Right lobe of liver (tissue), 4 donors: ENCODE measurements around the genes AMN, CDC42BPB, EXOC3L4 and MARK3.

- PRO-cap, 4 experiments = peak in 2 of 4 experiments; most common plus-strand start chr14:102872140 (in 1); most common minus-strand start chr14:102871933 (in 1)
- RAMPAGE, long total RNA, 2 experiments = no peak in any of the 2 experiments
Observed at GRCh38 chr14:102871552-102872503, 50.6 kb upstream of the AMN start.

DNA sequence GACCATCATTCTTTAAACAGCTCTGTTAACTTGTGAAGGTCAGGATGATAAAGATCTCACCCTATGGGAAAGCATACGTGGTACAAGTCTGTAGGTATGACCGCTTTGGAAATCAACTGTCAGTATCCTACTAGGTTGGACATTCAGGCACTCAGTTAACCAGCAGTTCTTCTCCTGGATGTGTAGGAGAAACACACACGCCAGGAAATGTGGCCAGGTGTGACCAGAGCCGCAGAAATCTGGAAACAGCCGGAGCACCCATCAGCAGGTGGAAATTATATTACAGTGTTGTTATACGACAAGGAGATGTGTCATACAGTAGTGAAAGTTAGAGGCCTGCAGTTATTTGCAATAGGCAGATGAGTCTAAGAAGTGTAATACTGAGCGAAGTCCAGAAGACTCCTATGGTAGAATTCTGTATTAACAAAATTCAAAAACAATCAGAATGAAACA, 39.5 kb upstream of the AMN start:
- PRO-cap, 4 experiments = no peak in any of the 4 experiments
- RAMPAGE, long total RNA, 2 experiments = no peak in any of the 2 experiments

- PRO-cap, 4 experiments = peak in 2 of 4 experiments; most common plus-strand start chr14:102922681 (in 1)
- RAMPAGE, long total RNA, 2 experiments = start-site peak on the plus strand in 2 of 2 experiments, at chr14:102922635-102922683 at its widest, 19 to 27 reads per replicate
Observed at GRCh38 chr14:102922057-102923193, at the start of gene AMN. TSS of gene AMN (plus strand) at chr14:102922663.

- PRO-cap, 4 experiments = no peak in any of the 4 experiments
- RAMPAGE, long total RNA, 2 experiments = start-site peak on the minus strand in 1 of 2 experiments, at chr14:102974018-102974152 at its widest, 48 reads per replicate
Observed at GRCh38 chr14:102973625-102974293, 51.3 kb downstream of the AMN start.

DNA sequence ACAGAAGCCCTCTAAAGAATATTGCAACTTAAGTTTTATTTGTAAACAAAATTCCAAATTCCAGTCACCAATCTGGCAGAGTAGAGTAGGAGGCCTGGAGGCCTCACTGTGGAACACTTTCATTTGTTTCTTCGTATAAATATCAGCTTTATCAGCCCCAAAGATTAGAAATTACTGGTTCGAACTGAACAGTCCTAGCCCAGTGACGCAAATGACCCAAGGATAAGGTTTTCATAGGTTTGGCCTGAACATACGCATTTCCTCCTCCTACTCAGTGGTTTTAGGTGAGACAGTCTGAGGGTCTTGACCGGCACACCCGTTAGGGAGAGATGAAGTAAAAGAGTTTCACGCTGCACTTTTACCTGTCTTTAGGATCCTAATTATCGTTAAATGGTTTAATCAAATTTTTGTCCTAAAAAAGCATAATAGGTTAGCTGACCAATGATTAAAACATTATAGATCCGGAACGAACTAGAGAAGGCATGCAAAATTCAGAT, 1.6 kb downstream of the CDC42BPB start:
- PRO-cap, 4 experiments = peak in 4 of 4 experiments; most common plus-strand start position 287 of the sequence (in 3); most common minus-strand start position 125 of the sequence (in 2)
- RAMPAGE, long total RNA, 2 experiments = no peak in any of the 2 experiments

- PRO-cap, 4 experiments = peak in 4 of 4 experiments; most common plus-strand start chr14:103057841 (in 4); most common minus-strand start chr14:103057498 (in 3)
- RAMPAGE, long total RNA, 2 experiments = no peak in any of the 2 experiments
Observed at GRCh38 chr14:103056891-103058066, at the start of gene CDC42BPB. TSS of gene CDC42BPB (minus strand) at chr14:103057549.

GRCh38 chr14:103094423-103095125, at the start of gene EXOC3L4:
TSS of gene EXOC3L4 (plus strand) at chr14:103094725.
- PRO-cap, 4 experiments = peak in 4 of 4 experiments; most common plus-strand start chr14:103094964 (in 3); most common minus-strand start chr14:103094507 (in 4)
- RAMPAGE, long total RNA, 2 experiments = start-site peak on the plus strand in 2 of 2 experiments, at chr14:103094655-103094746 at its widest, 40 to 53 reads per replicate

GRCh38 chr14:103125777-103126626, 2.7 kb downstream of the TNFAIP2 start:
- PRO-cap, 4 experiments = peak in 3 of 4 experiments; most common minus-strand start chr14:103126075 (in 3)
- RAMPAGE, long total RNA, 2 experiments = no peak in any of the 2 experiments

- PRO-cap, 4 experiments = peak in 4 of 4 experiments; most common plus-strand start chr14:103213601 (in 3); most common minus-strand start chr14:103213338 (in 1)
- RAMPAGE, long total RNA, 2 experiments = no peak in any of the 2 experiments
Observed at GRCh38 chr14:103213283-103213781, 90.1 kb downstream of the TNFAIP2 start.

DNA sequence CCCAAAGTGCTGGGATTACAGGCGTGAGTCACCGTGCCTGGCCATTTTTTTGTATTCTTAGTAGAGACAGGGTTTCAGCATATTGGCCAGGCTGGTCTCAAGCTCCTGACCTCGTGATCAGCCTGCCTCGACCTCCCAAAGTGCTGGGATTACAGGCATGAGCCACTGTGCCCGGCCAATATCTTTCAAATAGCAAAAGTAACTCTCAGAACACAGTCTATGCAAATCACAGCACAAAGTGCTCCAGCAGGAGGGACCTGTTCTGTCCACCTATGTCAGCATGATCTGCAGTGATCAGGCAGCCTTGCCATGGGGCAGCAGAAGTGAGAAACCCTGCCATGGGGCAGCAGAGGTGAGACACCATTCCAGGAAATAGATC, 78.6 kb upstream of the EIF5 start:
- PRO-cap, 4 experiments = peak in 2 of 4 experiments; most common plus-strand start position 320 of the sequence (in 1); most common minus-strand start position 282 of the sequence (in 2)
- RAMPAGE, long total RNA, 2 experiments = no peak in any of the 2 experiments

- PRO-cap, 4 experiments = peak in 4 of 4 experiments; most common plus-strand start chr14:103285282 (in 3); most common minus-strand start chr14:103284982 (in 4)
- RAMPAGE, long total RNA, 2 experiments = no peak in any of the 2 experiments
Observed at GRCh38 chr14:103284803-103285440, 49.1 kb upstream of the EIF5 start.

- PRO-cap, 4 experiments = no peak in any of the 4 experiments
- RAMPAGE, long total RNA, 2 experiments = no peak in any of the 2 experiments
Observed at GRCh38 chr14:103335785-103336226, 1.8 kb downstream of the EIF5 start.

DNA sequence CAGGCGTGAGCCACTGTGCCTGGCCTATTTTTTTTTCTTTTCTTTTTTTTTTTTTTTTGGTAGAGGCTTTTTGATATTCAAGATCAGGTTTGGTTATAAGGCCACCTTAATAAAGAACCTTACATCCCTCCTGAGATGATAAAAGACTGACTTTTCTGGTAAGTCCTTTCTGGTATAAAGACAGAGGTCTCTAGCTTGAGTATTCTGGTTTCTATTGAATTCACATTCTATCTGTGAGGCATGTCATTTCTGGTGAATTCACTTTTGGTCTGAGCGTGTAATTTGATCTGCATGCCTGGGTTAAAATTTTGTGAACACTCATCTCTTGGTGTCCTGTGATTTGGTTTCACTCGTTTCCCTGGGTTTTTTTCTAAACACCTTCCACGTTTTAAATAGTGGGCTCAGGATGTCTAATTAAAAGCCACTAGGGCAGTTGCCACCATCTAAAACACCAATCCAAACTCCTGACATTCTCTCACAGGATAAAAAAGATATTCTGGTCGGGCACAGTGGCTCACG, 12.2 kb downstream of the EIF5 start:
- PRO-cap, 4 experiments = no peak in any of the 4 experiments
- RAMPAGE, long total RNA, 2 experiments = no peak in any of the 2 experiments

DNA sequence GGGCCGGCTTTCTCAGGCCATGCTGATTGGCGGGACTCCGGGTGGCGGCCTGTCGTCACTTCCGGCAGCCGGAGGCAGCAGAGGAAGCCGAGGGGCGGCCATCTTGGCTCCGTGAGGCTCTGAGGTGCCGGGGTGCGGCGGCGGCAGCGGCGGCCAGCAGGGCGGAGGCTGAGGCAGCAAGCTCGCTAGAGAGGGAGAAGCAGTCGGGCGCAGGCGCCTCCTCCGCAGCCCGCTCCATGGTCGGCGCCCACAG, at the start of gene MARK3:
Gene MARK3 (plus strand): TSS at position 106 of the 253 bp plus-strand sequence.
- PRO-cap, 4 experiments = peak in 4 of 4 experiments; most common plus-strand start position 112 of the sequence (in 4)
- RAMPAGE, long total RNA, 2 experiments = start-site peak on the plus strand in 1 of 2 experiments, centred at position 93 of the sequence, 56 reads per replicate

- PRO-cap, 4 experiments = peak in 4 of 4 experiments; most common plus-strand start chr14:103385831 (in 1); most common minus-strand start chr14:103386246 (in 3)
- RAMPAGE, long total RNA, 2 experiments = no peak in any of the 2 experiments
Observed at GRCh38 chr14:103385563-103386622, 678 bp downstream of the MARK3 start.

GRCh38 chr14:103387217-103387527, 2.0 kb downstream of the MARK3 start:
- PRO-cap, 4 experiments = no peak in any of the 4 experiments
- RAMPAGE, long total RNA, 2 experiments = no peak in any of the 2 experiments

DNA sequence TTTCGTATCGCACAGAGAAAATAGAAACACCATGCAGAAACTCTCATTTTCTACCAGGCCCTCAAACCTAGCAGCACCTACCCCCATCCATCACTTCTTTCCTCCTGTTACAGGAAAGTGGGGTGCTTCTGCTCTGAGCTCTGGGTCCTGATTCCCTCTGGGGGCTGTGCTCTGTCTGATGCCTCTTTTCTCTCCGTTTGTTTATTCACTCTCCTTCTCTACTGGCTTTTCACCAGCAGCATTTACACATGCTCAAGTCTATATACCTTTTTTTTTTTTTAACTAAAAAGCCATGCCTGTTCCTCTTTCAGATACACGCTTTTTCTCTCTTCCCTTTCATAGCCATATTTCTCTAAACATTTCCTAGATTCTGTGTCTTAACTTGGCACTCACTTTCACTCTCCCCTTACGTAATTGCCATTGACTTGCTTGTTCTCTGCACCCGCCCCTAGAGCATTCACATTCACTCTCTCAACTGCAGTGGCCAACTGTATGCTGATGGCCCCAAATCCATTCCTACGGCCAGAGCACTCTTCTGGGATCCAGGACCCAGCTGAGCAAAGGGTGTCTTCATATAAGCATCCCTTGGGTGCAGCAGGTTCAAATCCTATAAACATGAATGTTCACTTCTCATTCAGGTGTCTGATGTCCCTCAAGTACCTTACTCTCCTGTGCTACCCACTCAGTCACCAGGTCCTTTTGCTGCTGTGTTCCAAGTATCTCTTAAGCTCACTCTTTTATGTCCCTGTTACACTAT, 59.6 kb downstream of the CKB start:
- PRO-cap, 4 experiments = no peak in any of the 4 experiments
- RAMPAGE, long total RNA, 2 experiments = no peak in any of the 2 experiments

- PRO-cap, 4 experiments = no peak in any of the 4 experiments
- RAMPAGE, long total RNA, 2 experiments = no peak in any of the 2 experiments
Observed at GRCh38 chr14:103535117-103535639, 6.2 kb downstream of the TRMT61A start.

DNA sequence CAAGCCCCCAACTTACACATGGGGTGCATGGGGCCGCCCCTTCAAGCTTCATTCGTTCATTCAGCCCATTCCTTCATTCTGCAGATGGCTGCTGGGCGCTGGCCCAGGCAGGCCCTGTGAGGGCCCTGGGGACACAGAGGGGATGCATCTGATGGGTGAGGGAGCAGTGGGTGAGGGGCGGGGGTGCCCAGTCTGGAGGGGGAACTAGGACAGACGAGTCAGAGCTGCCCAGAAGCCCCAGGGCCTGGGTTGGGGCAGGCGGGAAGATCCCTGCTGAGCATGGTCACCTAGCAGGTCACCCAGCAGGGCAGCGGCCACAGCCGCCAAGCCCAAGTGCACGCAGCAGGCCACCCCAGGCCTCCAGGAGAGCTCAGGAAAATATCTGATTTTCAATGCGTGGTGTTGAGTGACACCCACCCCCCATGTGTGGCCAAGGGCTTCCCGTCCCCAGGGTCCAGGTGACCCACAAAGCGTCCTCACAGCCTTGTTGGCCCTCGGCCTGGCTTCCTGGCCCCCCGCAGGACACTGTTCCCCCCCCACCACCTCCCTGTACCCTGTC, 14.2 kb downstream of the TRMT61A start:
- PRO-cap, 4 experiments = no peak in any of the 4 experiments
- RAMPAGE, long total RNA, 2 experiments = no peak in any of the 2 experiments

- PRO-cap, 4 experiments = no peak in any of the 4 experiments
- RAMPAGE, long total RNA, 2 experiments = no peak in any of the 2 experiments
Observed at GRCh38 chr14:103550421-103551296, 11.8 kb downstream of the BAG5 start.